ENCODE data around the gene NID1.

GRCh38 chr1:235099974-235100743 lies 28.5 kb downstream of the TOMM20 start:
- RRBS = 61% methylated on average over 6 of the region's 14 CpGs

- RRBS = no CpG with 5 or more reads among the region's 4 CpGs
These were observed 14.6 kb downstream of the ARID4B start for GRCh38 chr1:235313393-235313736.

DNA sequence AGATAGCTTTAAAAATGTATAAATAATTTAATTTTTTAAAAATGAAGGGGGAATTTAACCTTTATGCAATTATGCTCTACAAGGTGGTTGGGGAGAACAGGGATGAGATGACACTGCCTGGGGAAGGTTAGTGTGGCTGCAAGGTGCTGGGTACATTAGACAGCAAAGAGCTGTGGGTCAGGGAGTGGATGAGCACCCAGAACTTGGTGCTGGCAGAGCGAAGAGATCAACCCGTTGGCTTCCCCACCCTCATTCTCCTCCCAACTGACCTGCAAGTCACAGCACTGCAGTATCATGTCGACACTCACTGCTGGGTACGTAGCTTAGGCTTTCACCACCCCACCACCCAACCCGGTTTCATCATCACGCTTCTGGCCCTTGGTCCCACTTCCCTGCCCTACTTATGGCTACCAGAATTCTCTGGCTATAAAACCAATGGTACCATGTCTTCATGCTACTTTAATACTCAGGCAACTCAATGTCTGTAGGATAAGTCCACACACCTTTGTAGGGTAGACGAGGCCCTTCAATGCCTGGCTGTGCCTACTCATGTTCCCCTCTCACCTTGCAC lies 73.6 kb upstream of the LYST start:
- RRBS = no CpG with 5 or more reads among the region's 7 CpGs

GRCh38 chr1:236015874-236016670 lies 48.8 kb downstream of the NID1 start:
- RRBS = no CpG with 5 or more reads among the region's 8 CpGs

DNA sequence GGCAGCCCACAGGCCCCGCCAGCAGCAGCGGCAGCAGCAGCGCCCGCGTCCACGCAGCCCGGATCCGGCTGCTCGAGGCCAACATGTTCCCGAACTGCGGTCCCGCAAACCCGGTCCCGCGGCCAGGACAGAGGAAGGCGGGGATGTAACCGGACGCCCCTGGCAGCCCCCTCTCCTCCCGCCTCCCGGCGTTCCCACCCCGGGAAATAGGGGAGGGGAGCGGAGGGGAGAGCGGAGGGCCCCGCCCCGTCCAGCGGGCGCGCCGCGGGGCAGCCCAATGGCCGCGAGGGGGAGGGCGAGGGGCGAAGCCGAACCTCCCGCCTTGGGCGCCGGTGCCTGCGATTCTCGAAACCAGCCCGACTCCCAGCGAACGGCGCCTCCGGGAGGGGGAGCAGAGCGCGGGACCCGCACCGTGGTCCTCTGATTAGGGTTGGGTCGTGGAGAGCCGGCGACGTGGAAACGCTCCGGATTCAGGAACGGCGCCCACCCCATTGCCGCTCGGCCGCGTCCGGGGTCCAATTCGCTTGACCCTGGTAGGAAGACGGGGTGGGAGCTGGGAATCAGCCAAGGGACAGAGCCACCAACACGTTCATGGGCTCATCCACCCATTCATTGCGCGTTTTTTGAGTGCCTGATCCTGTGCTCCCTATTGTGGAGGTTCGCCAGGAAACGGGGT lies at the start of gene NID1:
Gene NID1 (minus strand): TSS at position 96 of the 676 bp plus-strand sequence.
- RRBS = 2% methylated on average over 37 of the region's 70 CpGs

- RRBS = no CpG with 5 or more reads among the region's 7 CpGs
These were observed 1.3 kb upstream of the NID1 start for GRCh38 chr1:236066079-236066608.

GRCh38 chr1:236120546-236121393 lies 21.6 kb upstream of the GPR137B start:
- RRBS = no CpG with 5 or more reads among the region's 17 CpGs

GRCh38 chr1:236515416-236516090 lies 8.2 kb upstream of the LGALS8 start:
- RRBS = no CpG with 5 or more reads among the region's 5 CpGs

- RRBS = no CpG with 5 or more reads among the region's 6 CpGs
These were observed 23.0 kb downstream of the ACTN2 start for GRCh38 chr1:236709367-236709703.

GRCh38 chr1:236710531-236710930 lies 24.2 kb downstream of the ACTN2 start:
- RRBS = 80% methylated on average over 2 of the region's 12 CpGs

- RRBS = no CpG with 5 or more reads among the region's 5 CpGs
These were observed 31.4 kb downstream of the ACTN2 start for GRCh38 chr1:236717804-236718069.

- RRBS = no CpG with 5 or more reads among the region's 17 CpGs
These were observed 43.8 kb upstream of the MTR start for GRCh38 chr1:236751196-236751805.

GRCh38 chr1:236760811-236761344 lies 34.2 kb upstream of the MTR start:
- RRBS = 89% methylated on average over 1 of the region's 17 CpGs

GRCh38 chr1:236998524-236998855 lies 5.8 kb downstream of the MT1HL1 start:
- RRBS = no CpG with 5 or more reads among the region's 3 CpGs

DNA sequence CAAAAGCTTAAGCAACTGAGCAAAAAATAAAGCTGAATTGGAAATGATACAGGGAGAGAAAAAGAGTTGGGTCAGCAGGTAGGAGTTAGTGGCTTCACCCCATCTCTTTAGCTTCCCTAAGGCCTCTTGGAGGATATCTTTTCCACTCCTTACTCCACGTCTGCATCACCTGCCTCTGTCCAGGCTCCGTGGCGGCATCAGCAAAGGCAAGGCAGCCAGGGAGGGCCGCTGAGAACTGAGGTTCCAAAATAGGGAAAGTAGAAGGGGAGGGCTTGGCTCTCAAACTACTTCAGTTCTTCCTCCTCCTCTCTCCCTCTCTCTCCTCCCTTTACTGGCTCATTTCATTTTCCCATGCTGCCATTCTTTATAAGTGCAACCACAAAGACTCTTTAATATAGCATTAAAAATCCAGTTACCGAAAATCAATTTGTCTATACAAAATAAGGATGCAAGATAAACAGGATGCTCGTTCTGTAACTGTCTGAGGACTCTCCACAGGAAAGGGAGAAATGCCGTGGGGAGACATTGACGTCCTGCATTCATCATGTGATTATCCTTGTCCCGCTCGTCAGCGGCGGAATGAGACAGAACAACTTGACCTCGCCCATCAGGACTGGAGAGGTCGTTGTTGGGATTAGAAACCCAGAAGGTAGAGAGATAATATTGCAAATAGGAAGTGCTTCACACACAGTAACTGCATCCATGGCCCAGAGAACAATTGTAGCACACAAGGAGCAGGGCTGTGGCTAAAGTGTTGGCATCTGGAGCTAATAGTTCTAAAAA lies 3.1 kb upstream of the MT1HL1 start:
- RRBS = no CpG with 5 or more reads among the region's 14 CpGs

DNA sequence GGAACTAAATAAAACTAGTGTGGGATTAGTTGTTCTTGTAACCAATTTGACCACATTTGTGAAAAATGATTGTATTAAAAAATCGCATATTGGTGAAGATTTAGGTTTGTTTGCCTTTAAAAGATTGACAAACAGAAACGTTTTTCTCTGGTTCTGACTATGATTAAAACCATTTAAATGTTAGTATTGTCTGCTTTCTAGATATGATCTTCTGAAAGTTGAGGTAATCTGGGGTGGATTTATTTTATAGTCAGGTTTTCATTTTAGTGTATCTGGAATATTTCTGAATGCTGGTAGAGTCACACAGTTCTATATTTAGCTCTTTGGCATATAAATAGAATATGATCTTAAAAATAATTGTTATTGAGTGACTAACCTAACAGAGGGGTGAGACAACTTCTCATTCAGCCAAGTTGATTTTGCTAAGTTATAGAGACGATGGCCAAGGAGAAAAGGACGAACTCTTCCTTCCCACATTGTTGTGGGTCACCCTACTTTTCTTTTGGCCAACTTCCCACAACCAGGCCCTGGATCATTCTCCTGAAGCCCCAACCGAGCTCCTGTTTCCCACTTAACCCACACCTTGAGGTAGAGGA lies 7.1 kb upstream of the MT1HL1 start:
- RRBS = no CpG with 5 or more reads among the region's 5 CpGs

DNA sequence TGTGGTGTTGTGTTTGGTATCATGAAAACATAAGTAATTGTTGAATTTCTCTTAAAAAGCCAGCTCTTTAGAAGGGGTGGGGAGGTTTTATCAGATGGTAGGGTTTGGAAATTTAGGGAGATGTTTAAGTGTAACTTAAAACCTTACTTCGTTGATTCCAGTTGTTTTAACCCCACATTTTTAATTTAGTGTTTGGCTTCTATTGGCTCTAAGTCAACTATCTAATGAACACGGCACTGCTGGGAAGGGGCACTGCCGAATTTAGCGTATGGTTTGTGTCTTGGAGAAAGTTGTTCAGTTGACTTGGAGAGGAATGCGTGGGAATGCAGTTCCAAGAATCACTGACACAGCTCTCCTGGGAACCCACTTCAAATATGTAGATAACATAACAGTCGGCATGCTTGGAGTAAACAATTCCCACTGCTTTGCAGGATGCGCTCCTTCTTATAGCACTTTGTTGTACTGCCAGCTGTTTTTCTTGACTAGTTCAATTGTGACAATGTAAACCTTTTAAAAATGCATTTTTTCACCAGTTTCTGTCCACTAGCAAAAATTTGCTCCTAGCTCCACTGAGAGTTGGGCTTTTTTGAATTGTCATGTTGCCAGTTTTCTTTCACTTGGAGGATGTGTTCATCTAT lies 104.2 kb downstream of the RYR2 start:
- RRBS = no CpG with 5 or more reads among the region's 7 CpGs

DNA sequence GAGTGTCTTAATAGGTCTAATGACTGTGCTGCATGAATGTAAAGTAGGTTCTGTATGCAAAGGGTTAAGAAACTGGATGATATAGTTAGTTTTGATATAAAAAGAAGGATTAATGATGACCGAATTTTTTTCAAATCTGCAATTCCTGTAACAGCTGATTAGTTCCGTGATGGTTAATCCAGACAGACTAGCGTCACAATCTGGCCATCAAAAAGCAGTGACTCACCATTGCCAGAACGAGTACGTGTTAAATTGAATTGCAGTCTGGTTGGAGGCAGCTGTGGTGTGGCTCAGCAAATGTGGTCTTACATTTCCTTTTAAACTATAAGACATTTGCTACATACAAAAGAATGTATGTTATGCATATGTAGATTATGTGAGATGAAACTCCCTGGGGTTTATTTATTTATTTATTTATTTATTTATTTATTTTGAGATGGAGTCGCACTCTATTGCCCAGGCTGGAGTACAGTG lies 139.8 kb downstream of the RYR2 start:
- RRBS = no CpG with 5 or more reads among the region's 6 CpGs

DNA sequence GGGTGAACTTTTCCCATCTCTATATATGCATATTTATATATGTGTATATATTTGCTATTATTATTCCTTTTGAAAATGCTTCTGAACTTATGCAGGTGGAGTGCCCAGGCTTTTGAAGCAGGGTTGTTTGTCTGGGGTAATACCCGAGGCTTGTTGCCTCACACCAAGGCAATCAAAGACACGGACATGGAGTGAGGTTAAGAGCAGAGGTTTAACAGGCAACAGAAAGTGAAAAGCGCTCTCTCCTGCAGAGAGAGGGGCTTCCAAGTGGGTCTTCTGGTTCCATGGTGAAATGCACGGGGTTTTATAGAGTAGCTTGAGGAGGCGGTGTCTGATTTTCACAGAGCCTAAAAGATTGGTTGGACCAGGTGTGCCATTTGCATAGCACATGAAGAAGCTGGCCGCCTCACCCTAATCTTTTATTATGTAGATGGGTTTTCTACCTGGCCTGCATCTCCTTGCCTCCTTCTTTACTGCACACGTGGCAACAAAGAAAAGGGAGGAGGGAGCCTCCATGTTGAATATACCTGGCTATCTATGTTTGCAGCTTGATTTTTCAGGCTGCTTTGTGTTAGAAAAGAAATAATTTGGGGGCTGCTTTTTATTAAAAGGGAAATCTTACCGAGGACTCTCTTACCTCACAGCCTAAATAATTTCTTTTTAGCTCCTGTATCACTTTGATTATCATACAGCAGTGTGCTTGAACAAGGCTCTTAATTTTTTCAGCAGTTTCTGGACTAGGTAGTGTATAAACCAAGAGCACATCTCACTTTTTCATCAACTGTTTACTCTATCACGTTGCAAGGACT lies 197.3 kb downstream of the RYR2 start:
- RRBS = no CpG with 5 or more reads among the region's 9 CpGs

GRCh38 chr1:237783586-237784616 lies 106.8 kb downstream of the ZP4 start:
- RRBS = no CpG with 5 or more reads among the region's 49 CpGs

Measured in non-pigmented ciliary epithelial cell (primary cell).